Endometrial microvascular endothelial cells (primary cell): ENCODE results near the genes MACF1 and HPCAL4.

DNA sequence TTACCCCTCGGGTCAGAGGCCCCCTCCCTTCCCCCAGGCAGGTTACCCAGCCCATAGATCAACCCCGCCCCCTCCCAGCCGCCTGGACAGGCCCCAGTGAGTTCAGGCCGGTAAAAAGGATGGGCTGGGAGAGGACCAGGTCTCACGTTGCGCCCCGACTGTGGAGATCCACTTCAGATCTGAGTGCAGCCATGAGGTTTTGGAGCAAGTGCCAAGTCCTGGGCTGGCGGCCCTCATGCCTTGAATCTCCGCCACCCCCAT is 300.8 kb downstream of the RRAGC start:
- RAMPAGE, long total RNA, result no peak

GRCh38 chr1:39000835-39001198 is 9.7 kb downstream of the AKIRIN1 start:
- RAMPAGE, long total RNA, result no peak

DNA sequence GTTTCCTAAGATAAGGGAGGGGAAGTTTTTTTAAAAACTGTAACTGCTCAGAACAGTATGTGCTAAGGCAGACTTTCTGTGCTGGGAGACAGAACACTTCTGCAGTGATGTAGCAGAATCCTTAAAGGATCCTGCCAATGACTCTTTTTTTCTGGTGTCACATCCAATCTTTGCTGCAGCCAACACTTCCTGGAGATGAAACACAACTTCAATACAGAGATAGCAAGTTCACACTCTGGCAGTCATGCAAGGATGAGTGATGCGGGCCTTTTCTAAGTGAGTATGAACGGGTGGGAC is 21.5 kb downstream of the NDUFS5 start:
- RAMPAGE, long total RNA, result no peak

- RAMPAGE, long total RNA, result no peak
These were observed 80.5 kb downstream of the NDUFS5 start for GRCh38 chr1:39106340-39107413.

DNA sequence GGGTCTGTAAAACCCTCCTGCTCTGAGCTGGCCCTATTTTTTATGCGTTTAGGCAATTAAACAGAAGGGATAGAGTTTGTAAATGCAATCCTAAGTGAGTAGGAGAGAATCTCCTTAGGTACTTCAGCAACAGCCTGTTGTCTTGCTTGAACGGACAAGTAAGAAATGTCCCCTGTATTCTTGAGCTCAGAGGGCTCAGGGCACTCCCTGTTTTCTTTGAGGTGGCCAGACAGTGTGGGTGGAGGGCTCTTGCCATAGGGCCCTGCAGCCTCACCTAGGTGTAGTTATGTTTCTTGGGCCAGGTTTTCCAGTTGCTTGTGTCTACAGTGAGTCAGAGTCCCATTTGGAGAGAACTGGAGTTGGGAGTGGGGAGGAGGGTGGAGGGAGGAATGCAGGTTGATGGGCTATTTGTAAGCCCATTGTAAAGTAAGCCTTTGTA is 45.4 kb upstream of the MACF1 start:
- RAMPAGE, long total RNA, result no peak

DNA sequence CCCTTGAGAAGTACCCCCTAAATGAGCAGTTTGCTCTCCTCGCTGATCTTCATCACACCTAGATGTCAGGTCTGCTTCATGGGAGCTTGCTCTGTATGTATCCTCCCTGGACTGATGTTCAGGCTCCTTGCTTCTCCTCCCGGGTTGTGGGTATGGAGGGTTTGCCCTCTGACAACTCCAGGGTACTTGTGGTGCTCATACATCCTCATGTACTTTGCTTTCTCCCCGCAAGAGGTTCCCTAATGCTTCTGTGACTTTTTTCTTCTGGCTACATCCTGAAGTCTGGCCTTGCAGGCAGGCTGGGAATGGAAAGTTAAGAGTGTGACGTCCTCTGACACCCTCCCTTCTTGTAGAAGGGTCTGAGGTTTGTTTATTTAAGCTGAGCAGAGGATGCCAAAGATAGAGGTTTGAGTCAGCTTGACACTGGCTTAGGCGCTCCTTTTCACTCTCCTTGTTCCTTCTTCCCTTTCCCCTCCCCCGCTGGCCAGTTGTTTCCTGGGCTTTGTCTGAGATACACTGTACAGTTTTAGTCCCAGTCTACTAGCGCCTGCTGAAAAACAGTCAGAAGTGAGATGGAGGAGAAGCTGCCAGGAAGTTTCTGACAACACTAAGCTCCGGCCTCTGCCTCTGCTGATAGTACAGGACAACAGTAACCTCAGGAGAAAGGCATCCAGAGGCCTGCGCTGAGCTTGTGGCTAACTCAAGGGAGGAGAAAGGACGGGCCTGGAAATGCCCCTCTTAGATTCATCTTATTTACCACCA is at the start of gene MACF1:
Gene MACF1 (plus strand): TSS at position 402 of the 762 bp plus-strand sequence.
- RAMPAGE, long total RNA, result no peak

GRCh38 chr1:39268007-39268717 is 63.7 kb downstream of the MACF1 start:
- RAMPAGE, long total RNA, result no peak

GRCh38 chr1:39310094-39310446 is 105.6 kb downstream of the MACF1 start:
- RAMPAGE, long total RNA, result no peak

GRCh38 chr1:39393272-39393960 is 98.0 kb upstream of the BMP8A start:
- RAMPAGE, long total RNA, result no peak

- RAMPAGE, long total RNA, result no peak
These were observed 86.2 kb upstream of the BMP8A start for GRCh38 chr1:39404917-39405958.

- RAMPAGE, long total RNA, result no peak
These were observed 82.8 kb upstream of the BMP8A start for GRCh38 chr1:39408244-39409419.

DNA sequence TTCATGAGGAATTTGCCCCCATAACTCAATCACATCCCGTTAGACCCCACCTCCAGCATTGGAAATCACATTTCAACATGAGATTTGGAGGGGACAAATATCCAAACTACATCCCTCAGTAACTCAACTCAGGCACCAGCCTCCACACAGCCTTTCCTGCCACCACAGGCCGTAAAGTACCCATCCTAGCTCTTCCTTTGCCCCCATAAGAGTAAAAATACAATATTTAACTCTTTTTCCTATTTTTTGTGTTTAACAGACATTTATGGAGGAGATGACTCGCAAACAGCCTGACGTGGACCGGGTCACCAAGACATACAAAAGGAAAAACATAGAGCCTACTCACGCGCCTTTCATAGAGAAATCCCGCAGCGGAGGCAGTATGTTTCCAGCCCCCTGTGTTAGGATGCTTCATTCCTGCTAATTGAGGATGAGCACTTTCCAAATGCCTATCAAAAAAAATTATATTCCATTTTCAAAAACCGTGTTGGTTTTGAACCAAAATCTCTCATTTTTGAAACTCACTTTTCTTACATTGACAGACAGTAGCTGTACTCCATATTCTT is 33.2 kb upstream of the BMP8A start:
- RAMPAGE, long total RNA, result no peak

DNA sequence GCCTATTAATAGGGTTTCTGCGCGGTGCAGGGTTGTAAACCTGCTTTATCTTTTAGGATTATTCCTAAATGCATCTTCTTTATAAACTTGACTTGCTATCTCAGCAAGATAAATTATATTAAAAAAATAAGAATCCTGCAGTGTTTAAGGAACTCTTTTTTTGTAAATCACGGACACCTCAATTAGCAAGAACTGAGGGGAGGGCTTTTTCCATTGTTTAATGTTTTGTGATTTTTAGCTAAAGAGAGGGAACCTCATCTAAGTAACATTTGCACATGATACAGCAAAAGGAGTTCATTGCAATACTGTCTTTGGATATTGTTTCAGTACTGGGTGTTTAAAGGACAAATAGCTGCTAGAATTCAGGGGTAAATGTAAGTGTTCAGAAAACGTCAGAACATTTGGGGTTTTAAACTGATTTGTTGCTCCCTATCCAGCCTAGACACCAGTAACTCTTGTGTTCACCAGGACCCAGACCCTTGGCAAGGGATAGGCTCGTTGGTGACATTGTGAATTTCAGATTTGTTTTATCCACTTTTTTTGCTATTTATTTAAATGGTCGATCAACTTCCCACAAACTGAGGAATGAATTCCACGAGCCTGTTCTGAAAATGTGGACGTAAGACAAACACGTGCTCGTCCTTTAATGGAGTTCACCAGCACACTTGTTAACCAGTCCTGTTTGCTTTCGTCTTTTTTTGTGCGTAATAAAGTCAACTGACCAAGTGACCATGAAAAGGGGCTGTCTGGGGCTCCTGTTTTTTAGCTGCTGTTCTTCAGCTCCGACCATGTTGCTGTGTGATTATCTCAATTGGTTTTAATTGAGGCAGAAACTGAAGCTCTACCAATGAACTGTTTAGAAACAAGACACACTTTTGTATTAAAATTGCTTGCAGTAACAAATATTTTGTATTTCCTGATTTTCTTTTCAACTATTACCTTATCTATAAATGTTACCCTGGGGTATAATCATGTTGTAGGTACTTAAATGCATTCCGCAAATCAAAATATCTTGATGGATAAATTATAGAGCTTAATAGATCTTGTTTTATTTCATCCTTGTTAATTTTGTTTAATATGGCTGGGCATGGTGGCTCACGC is 5.0 kb upstream of the BMP8A start:
- RAMPAGE, long total RNA, result no peak

DNA sequence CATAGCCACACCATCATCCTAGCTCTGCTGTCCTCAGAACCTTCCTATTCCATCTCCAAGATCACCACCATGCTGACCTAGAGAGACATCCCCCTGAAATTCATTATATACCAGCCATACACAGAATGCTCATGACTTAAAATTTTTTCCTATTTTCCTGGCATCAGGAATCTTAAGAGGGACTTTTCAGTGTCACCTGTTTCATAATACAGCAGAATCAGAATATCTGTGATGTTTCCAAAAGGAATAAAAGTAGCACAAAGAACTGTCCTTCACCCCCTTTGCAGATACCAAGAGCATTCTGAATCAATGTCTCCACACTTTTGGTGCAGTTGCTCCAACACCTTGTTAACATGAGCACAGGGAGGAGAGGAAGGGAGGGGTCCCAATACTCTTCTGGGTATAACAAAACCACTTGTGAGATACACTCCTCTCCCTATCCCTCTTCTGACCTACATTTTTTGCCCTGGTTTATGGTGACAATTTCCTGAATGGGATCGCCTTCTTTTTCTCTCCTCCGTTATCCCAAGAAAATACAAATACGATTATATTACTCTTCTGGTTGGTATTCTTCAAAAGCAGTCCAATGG is 18.1 kb downstream of the PABPC4 start:
- RAMPAGE, long total RNA, result no peak

- RAMPAGE, long total RNA, result no peak
These were observed 5.5 kb downstream of the PABPC4 start for GRCh38 chr1:39571021-39571503.

GRCh38 chr1:39691240-39692177 is at the start of gene HPCAL4:
Gene HPCAL4, minus strand, starts transcription at chr1:39691433.
- RAMPAGE, long total RNA, result no peak

GRCh38 chr1:39819419-39820012 is 30.9 kb upstream of the BMP8B start:
- RAMPAGE, long total RNA, result no peak

DNA sequence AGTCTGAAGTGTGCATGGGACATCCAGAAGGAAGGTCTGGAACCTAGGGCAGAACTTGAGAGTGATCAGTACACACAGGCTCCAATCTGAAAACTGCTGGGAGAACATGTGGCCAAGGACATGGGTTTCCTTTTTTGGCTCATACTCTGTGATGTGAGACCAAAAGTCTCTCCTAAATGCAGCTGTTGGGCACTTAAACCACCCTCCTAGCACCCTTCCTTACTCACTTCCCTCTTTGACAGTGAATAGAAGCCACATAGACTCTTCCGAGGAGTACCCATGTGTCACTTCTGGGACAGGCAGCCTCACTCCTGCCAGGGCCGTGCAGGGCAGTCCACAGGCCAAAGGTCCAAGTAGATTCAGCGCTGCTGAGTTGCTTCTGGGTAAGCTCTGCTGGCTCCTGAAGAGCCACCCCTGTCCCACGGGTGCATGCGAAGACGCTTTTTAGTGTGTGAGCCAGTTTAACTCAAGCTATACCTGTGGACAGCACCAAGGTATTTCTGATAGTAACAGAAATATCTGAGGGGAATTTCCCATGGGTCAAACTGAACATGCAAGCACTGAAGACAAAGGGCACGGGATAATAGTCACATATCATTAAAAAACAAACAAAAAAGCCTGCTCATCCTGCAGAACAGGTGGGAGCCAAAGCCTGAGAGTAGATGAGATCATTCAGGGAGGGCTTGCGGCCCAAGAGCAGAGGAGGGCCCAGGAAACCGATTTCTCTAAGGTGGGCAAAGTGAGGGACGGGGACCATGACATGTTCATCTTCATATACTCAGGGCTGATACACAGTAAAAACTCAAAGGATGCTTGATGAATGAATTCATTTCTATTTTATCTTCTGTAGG is 36.9 kb upstream of the BMP8B start:
- RAMPAGE, long total RNA, result no peak

- RAMPAGE, long total RNA, result no peak
These were observed 8.5 kb downstream of the MYCL start for GRCh38 chr1:39893152-39893678.

GRCh38 chr1:39936634-39937169 is 18.2 kb upstream of the MFSD2A start:
- RAMPAGE, long total RNA, result no peak